ENCODE data around the gene FABP1.

GRCh38 chr2:86479672-86480482 is 38.7 kb downstream of the KDM3A start:
- PRO-cap = no peak

GRCh38 chr2:86603672-86604120 is 20.0 kb downstream of the RNF103 start:
- PRO-cap = no peak

GRCh38 chr2:86632652-86633108 is 9.0 kb upstream of the RNF103 start:
- PRO-cap = no peak

GRCh38 chr2:86744524-86745028 is 24.5 kb downstream of the RMND5A start:
- PRO-cap = no peak

DNA sequence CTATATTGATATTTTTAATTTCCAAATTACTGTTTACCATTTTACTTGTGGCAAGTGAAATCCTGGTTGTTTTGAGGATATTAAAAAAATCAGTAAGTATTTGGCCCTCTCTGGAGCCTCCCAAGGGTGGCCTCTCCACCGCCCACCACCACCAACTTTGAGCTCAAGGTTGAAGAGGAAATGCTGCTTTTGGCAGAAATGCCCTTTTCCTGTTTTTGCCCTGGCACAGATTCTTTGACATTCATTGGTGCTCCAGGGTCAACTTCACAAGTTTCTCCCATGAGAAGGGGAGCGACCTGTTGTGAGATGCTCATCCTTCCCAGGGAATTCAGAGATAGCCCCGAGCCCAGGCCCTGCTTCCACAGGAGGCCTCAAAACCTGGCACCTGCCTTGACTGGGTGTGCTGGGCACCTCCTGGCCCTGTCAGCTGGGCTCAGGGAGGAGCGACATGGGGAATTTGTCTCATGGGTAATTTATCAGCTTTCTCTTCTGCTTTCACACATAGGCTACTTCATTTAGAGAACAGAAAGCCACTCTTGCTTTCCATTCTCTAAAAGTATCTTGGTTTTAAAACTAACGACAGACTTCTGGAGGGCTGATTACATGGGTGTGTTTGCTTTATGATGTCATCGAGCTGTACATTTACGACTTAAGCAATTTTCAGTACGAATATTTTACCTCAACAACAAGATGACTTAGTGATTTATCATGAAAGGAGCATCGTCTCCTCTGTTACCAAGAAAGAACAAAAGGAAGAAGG is 6.9 kb downstream of the CD8A start:
- PRO-cap = no peak

DNA sequence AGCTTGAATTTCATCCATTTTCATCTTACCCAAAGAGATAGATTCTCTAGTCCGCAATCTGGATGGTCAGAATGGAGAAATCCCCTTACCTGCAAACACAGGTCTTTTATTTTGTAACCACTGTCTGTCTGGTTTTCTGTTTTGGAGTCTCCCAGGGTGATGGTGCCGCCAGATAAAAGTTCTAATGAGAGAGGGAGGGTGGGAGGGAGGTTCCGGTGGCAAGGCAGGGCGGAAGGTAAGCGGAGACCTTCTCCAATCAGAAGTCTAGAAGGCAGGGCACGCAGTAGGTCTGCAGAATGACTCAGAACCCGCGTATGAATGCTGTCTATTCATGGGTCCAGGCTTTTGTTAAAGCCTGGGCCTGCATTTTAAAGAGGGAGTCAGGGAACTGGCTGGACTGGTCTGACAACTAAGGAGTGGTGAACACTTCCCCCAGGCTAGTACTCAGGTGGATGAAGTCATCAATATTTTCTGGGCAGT is 85.6 kb upstream of the PLGLB2 start:
- PRO-cap = no peak

- PRO-cap = no peak
Observed at GRCh38 chr2:87750272-87751053, 2.6 kb downstream of the PLGLB2 start.

- PRO-cap = no peak
Observed at GRCh38 chr2:88125163-88125994, 2.5 kb downstream of the FABP1 start.

DNA sequence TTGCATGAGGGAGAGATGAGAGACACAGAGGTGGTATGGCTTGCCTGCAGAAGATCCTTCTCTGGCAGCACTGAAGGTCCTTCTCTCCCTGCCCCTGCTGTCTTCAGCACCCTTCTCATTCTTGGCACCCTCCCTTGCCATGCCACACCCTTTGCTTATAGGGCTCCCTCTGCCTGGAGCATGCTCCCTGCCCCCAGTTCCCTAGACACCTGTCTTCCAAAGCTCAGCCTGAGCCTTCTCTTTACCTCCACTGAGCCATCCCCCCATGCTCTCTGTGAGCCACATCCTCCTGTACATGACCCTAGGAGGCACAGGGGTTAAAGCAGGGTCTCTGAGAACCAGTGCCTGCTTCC is 909 bp downstream of the FABP1 start:
- PRO-cap = no peak

DNA sequence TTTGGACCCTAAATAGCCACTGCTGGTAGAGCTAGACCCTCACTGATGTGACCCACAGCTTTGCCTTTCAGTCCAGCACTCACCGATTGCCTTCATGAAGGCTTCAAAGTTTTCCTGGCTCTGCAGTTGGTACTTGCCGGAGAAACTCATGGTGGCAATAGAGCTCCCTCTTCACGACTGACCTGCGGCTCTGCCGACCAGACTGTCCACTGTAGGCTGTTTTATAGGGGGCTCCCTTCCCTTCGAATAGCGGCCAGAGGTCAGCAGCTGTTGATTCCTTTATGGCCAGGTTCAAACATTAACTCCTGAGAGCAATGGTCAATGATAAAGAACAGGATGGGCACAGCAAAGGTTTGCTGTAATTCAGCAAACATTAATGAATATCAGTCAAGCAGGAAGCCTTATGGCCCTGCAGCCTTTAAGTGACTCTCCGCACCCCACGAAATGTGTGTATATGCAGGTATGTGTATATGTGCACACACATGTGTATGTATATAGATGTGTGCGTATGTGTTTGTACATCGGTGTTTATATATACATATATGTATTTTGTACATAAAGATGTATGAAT is at the start of gene FABP1:
FABP1 (minus strand) TSS at position 195 of the 571 bp plus-strand sequence.
- PRO-cap = no peak

DNA sequence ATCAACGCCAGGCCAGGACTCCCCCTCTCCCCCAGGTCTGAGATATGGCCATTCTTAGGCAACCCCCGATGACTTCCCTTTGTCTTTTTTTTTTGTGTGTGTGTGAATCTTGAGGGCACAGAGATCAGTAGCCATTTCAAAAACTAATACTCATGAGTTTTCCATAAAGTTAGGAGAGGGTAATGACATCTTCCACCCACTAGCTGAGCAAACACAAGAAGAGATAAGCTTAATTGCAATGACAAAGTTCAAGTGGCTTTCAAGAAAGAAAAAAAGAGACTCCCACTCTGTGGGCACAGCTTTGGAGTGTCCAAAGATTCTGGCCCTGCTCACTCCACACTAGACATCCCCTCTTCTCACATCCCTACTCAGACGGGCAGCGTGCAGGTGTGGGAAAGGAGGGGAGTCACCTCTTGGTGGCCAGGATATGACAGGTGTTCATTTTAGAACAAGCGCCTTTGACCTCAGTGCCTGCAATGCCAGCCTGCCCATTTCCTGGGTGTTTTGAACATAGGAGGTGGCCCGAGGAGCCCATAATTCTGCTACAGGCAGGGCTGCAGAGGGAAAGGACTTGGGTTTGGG is 3.7 kb upstream of the FABP1 start:
- PRO-cap = no peak

DNA sequence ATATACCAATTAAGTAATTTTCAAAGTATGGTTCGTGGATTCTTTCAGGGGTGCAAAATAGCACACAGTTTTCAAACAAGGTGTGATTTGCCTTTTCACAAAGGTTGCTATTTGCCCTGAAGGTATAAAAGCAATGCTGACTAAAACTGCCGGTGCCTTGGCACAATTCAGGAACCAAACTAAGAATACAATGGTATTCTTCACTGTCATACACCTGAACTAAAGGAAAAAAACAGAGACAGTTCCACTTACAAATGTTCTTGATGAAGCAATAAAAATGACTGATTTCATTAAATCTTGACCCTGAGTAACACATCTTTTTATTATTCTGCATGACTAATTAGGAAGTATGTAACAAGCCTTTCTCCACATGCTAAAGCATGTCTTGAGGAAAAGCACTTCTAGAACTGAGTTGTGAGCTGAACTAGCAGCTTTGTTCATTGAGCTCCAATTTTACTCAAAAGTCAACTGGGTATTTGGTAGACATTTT is 18.0 kb downstream of the EIF2AK3 start:
- PRO-cap = no peak

DNA sequence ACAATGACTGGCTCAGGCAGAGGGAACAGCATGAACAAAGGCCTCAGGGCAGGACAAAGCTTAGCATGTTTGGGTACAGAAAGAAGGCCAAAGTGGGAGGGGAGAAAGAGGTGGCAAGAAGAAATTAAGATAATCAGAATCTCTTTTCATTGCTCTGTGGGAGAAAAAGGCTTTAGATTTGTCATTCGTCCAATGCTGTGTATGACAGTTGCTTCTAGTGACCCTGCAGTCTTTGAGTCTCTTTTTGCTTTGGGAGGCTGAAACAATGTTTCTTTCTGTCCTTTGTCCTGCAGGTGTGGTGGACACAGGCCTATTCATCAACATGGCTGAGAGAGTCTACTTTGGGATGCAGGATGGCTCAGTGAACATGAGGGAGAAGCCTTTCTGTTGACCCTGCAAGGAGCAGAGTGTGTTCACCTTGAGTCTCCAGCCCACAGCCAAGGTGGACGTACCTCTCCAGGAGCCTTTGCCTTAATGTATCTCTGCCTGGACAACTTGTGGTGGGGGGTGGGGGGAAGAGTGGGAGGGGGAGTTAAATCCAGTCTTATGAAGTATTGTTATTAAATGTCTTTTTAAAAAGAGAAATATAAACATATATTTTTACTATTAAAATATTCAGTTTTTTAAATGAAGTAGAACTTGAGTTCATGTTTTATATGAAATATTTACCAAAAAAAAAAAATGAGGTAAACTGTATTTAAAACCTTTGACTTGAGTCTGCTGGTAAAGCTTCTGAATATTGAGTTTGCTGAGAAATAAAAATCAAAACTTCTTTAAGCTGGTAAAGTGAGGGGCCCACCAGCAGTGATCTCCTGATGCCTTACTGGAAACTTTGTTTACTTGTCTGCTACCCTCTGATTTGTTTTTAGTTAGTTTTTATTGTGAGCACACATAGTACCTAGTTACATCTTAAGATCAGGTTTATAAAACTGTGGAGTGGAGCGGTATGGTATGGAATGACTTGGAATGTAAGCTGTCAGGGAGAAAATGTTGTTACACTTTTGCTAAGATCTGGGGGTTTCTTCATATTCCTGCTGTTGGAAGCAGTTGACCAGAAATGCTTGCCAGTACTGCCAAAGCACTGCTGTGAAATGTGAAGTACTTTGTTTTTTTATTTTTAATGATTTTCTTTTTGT is 58.6 kb downstream of the RPIA start:
- PRO-cap = no peak

DNA sequence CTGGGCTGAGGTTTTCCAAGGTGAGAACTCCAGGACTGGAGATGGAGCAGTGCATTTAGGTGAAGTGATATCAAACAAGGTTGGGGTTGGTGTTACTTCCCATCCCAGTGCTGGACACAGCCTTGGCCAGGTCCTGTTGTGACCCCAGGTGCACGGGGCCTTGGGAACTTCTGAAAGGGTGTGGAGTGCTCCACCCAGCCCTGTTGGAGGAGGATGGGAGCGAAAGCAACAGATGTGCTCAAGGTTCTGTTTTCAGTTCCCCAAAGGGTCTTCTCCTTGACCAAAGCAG is 154.2 kb downstream of the RPIA start:
- PRO-cap = no peak

DNA sequence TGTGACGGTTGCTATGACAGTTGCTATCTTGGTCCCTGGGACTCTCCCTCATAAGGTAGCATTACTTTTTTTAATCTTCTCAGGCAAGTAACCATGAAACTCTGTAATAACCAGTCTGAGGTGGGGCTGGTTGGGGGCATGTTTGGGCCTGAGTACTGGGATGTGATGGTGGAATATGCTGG is 154.5 kb downstream of the RPIA start:
- PRO-cap = no peak

- PRO-cap = no peak
Observed at GRCh38 chr2:88856327-88857178, 165.1 kb downstream of the RPIA start.

- PRO-cap = no peak
Observed at GRCh38 chr2:88861803-88862295, 170.4 kb downstream of the RPIA start.

- PRO-cap = no peak
Observed at GRCh38 chr2:88884969-88885645, 193.6 kb downstream of the RPIA start.

DNA sequence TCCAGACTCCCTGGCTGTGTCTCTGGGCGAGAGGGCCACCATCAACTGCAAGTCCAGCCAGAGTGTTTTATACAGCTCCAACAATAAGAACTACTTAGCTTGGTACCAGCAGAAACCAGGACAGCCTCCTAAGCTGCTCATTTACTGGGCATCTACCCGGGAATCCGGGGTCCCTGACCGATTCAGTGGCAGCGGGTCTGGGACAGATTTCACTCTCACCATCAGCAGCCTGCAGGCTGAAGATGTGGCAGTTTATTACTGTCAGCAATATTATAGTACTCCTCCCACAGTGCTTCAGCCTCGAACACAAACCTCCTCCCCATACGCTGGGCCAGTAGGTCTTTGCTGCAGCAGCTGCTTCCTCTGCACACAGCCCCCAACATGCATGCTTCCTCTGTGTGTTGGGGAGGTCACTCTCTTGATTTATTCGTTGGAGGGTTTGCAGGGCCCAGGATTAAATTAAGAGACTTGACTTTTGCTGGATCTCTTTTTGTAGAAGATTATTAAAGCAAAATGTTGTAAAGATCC is 194.5 kb downstream of the RPIA start:
- PRO-cap = no peak

DNA sequence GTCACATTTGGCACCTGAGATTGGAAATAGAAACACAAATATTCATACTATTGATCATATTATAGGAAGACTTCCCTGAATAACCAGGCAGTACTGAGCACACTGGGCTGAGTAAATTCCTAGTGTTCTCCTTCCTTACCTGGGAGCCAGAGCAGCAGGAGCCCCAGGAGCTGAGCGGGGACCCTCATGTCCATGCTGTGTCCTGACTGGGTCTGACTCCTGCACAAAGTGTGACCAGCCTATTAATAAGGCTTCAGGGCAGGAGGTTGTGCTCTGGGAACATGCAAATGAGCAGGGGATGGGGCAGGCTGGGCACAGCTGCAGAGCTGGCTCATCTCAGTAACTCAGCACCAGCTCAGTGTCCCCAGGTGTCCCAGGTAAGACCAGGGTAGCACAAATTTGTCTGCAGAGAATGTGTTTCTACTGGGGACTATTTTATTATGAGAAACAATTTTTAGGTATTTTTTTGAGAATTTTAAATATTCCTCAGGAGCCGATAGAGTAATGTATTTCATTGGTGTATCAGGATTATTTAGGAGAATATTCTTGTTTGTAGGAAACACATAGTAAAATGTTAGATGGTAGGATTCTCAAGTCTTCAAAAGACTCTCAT is 256.2 kb downstream of the RPIA start:
- PRO-cap = no peak

All from right common carotid artery plus branches (tissue), 1 donor.